ENCODE measurements around a stretch of chr1.

GRCh38 chr1:201298669-201299318, 15.5 kb downstream of the PKP1 start:
- RRBS: 67% methylated on average over 2 of the region's 7 CpGs

- RRBS: no CpG with 5 or more reads among the region's 9 CpGs
Measured at GRCh38 chr1:201382847-201383295, 5.4 kb upstream of the TNNT2 start.

DNA sequence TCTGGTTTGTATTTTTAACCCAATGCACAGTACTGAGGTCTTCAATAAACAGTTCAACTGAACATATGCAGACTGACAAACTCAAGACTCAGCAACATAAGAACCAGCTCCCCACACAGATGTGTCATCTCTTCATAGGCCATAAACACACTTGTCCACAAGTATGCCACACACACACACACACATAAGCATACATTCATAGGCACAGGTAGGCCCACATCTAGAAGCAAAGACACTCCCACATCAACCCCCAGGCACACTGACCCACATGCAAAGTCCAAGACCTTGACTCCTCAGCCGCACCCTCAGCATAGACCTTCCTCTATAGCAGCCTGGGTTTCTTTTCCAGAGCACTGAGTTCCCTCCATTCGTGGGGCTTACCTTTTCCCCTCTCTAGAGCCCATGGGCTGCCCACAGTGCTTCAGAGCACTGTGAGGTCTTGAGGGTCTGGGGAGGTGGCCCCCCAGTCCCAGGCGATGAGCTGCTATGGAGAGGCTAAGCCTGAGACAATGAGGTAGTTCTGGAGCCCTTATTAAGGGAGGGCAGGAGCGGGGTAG, 1.4 kb downstream of the LAD1 start:
- RRBS: no CpG with 5 or more reads among the region's 4 CpGs

- RRBS: no CpG with 5 or more reads among the region's 4 CpGs
Measured at GRCh38 chr1:201500283-201500560, 6.7 kb downstream of the CSRP1 start.

GRCh38 chr1:201514271-201515070, 7.5 kb upstream of the CSRP1 start:
- RRBS: no CpG with 5 or more reads among the region's 5 CpGs

DNA sequence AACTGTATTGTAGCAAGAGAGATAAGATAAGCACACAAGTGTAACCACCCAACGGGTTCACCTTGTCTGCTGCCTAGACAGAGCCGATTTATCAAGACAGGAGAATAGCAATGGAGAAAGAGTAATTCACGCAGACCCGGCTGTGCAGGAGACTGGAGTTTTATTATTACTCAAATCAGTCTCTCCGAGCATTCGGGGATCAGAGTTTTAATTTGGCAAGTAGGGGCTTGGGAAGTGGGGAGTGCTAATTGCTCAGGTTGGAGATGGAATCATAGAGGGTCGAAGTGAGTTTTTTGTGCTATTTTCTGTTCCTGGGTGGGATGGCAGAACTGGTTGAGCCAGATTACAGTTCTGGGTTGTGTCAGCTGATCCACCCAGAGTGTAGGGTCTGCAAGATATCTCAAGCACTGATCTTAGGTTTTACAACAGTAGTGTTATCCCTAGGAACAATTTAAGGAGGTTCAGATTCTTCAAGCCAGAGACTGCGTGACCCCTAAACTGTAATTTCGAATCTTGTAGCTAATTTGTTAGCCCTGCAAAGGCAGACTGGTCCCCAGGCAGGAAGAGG, 8.4 kb upstream of the CSRP1 start:
- RRBS: no CpG with 5 or more reads among the region's 9 CpGs

GRCh38 chr1:201597512-201598296, 58.8 kb downstream of the NAV1 start:
- RRBS: no CpG with 5 or more reads among the region's 16 CpGs

GRCh38 chr1:201696142-201696798, 132.7 kb upstream of the IPO9 start:
- RRBS: no CpG with 5 or more reads among the region's 14 CpGs

DNA sequence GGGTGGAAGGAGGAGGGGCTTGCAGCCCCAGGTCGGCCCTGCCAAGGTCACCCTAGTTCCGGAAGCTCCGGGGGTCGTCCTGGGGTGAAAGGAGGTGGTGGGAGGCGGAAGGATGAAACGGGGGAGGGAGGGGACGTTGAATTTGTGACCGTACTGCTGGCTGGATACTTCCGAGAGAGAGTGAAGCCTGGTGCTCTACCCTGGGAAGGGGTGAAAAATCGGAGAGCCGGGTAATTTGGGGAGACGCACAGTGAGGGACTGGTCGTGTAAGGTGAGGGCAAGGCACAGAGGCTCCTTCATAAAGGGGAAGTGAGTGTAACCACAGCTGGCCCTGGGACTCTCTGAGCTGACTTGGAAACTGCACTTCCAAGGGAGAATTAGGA, 88.5 kb upstream of the IPO9 start:
- RRBS: no CpG with 5 or more reads among the region's 13 CpGs

GRCh38 chr1:201740871-201741166, 88.1 kb upstream of the IPO9 start:
- RRBS: no CpG with 5 or more reads among the region's 5 CpGs

DNA sequence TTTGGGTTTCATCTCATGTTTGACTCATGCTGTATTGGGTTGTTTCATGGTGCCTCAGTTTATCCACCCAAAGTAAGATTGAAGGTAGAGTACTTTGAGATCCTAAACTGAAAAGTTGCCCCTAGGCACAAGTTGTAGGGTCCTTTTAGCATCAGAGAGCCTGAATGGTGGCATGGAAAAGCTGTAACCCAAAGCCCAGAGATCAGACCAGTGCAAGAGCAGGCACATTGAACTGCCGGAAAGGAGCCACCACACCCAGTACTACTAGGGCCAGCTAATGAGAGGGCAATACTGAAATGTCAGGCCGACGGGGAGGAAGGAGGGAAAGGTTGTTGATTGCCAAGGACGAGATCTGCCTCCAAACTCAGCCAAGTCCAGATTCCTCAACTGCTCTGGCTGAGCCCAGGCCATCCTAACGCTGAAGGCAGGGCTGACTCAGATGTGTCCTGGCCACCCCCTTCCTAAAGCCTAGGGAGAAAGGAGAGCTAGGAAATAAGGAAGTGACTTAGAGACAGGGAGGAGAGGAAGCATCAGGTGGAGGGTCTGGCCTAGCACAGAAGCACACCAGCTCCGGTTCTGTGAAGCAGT, 42.2 kb upstream of the IPO9 start:
- RRBS: no CpG with 5 or more reads among the region's 6 CpGs

GRCh38 chr1:201810154-201810856, 18.7 kb upstream of the IPO9 start:
- RRBS: no CpG with 5 or more reads among the region's 18 CpGs

GRCh38 chr1:201902091-201902578, 13.4 kb downstream of the SHISA4 start:
- RRBS: no CpG with 5 or more reads among the region's 4 CpGs

GRCh38 chr1:201918247-201918951, 27.9 kb downstream of the LMOD1 start:
- RRBS: no CpG with 5 or more reads among the region's 7 CpGs

DNA sequence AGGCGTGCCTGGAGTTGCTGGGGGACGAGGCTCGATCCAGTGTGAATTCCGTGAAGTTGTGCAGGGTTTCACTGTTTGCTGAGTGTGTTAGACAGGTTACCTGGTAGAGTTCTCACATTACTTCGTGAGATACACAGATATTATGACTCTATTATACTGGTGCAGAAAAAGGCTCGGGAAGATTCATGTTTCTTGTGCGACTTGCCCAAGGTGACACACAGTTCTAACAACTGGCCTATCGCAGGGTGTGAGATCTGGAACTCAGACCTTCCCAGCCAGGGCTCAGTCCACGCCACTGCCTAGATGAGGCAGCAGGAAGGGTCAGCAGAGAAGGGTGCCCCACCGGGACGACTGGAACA, 395 bp upstream of the RNPEP start:
- RRBS: under 1% methylated on average over 2 of the region's 11 CpGs

- RRBS: no CpG with 5 or more reads among the region's 5 CpGs
Measured at GRCh38 chr1:201989134-201989932, 6.9 kb downstream of the RNPEP start.

GRCh38 chr1:202017695-202018359, 7.4 kb downstream of the ELF3 start:
- RRBS: no CpG with 5 or more reads among the region's 14 CpGs

- RRBS: no CpG with 5 or more reads among the region's 12 CpGs
Measured at GRCh38 chr1:202056832-202057287, 46.5 kb downstream of the ELF3 start.

GRCh38 chr1:202106157-202107160, 16.3 kb upstream of the GPR37L1 start:
- RRBS: 40% methylated on average over 3 of the region's 12 CpGs

GRCh38 chr1:202130122-202130296, 7.3 kb downstream of the GPR37L1 start:
- RRBS: no CpG with 5 or more reads among the region's 2 CpGs

All from skeletal muscle cell (primary cell).